Lung (tissue), 4 donors: Measurements from ENCODE around the genes LRRD1 and ERVW-1.

GRCh38 chr7:90178651-90179150 is 24.4 kb downstream of the STEAP1 start:
- PRO-cap = no peak
- RAMPAGE, long total RNA = no peak
- RRBS = no CpG with 5 or more reads among the region's 5 CpGs

DNA sequence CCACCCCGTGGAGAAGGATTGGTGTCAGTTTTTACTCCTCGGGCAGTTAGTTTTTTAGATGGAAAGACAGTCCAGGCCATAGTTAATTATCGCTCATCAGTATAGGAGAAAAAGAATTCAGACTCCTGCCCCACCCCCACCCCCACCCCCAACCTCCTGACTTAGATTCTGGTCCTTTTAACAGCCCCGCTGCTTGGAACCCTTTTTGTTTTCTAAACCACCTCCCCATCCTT is 1.1 kb downstream of the STEAP2 start:
- PRO-cap = no peak
- RAMPAGE, long total RNA = no peak
- RRBS = no CpG with 5 or more reads among the region's 4 CpGs

GRCh38 chr7:90411111-90411671 is 7.9 kb downstream of the CLDN12 start:
- PRO-cap = no peak
- RAMPAGE, long total RNA = no peak
- RRBS = no CpG with 5 or more reads among the region's 3 CpGs

DNA sequence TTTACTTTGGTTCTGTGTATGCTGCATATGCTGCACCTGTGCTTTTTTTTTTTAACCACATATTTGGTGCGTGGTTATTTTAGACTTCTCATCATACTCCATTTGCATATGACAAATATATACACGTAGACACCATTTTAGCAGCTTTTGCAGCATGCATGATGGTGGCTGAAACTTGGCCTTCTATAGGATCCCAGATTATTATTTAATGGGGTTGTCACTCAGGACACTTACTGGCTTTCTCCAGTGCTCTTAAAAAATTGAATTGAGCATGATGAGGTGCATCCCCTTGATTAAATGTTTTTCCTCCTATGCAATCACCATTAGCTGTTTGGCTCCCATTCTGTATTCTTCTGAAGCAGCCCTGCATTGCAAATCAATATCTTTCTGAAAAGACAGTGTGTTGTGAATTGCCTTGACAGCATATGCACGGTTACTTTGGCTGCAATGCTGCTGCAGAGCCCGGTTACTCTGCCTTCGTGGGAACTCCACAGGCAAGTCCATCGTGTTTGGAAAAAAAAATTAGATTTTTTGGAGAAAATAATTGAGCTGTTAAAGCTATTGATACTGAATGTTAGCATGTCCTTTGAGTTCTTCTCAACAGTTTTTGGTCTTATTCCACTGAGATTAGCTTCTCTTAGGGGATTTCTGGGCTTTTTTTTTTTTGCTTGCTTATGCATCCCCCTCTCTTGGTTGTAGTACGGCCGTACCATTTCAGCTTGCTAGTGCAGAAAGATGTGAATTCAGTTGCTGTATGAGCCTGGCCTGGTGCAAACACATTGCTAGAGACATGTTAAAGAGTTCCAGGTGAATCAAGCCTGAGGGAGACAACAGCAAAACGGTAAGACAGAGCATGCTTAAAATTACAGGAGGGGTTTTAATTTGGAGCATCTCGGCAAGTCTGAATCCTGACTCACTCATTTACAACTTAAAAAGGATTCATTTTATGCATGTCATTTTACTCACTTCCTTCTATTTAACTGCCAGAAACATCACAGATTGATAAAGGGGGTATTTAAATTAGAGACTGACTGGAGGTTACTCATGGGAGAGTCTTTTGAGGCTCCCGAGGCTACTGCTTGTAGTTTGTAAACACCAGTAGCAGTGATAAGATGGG is 113.4 kb downstream of the CDK14 start:
- PRO-cap = no peak
- RAMPAGE, long total RNA = no peak
- RRBS = no CpG with 5 or more reads among the region's 11 CpGs

- PRO-cap = no peak
- RAMPAGE, long total RNA = no peak
- RRBS = no CpG with 5 or more reads among the region's 4 CpGs
Measured at GRCh38 chr7:90728403-90729149, 132.5 kb downstream of the CDK14 start.

DNA sequence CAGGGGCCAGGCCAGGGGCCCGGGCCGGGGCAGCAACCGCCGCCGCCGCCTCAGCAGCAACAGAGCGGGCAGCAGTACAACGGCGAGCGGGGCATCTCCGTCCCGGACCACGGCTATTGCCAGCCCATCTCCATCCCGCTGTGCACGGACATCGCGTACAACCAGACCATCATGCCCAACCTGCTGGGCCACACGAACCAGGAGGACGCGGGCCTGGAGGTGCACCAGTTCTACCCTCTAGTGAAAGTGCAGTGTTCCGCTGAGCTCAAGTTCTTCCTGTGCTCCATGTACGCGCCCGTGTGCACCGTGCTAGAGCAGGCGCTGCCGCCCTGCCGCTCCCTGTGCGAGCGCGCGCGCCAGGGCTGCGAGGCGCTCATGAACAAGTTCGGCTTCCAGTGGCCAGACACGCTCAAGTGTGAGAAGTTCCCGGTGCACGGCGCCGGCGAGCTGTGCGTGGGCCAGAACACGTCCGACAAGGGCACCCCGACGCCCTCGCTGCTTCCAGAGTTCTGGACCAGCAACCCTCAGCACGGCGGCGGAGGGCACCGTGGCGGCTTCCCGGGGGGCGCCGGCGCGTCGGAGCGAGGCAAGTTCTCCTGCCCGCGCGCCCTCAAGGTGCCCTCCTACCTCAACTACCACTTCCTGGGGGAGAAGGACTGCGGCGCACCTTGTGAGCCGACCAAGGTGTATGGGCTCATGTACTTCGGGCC is 1.0 kb downstream of the FZD1 start:
- PRO-cap = no peak
- RAMPAGE, long total RNA = no peak
- RRBS = 2% methylated on average over 22 of the region's 67 CpGs

DNA sequence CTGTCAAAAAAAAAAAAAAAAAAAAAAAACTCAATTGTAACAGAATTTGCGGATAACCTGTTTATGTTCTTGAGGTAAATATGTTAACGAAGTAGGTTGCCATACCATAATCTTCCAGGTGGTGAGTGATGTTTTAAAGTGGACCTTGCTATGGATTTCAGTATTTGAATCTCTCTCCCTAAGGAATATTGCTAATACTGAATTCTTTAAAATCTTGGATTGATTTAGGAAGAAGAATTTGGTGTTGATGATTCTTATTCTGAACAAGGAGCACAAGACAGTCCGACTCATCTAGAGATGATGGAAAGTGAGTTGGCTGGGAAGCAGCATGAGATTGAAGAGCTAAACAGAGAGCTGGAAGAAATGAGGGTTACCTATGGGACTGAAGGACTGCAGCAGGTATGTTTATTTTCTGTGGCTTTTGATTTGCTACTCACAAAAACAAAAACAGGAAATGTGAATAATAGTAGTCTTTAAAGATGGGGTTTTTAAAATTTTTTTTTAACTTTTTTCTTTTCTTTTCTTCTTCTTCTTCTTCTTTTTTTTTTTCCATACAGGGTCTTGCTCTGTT is 52.1 kb downstream of the AKAP9 start:
- PRO-cap = no peak
- RAMPAGE, long total RNA = no peak
- RRBS = no CpG with 5 or more reads among the region's 3 CpGs

DNA sequence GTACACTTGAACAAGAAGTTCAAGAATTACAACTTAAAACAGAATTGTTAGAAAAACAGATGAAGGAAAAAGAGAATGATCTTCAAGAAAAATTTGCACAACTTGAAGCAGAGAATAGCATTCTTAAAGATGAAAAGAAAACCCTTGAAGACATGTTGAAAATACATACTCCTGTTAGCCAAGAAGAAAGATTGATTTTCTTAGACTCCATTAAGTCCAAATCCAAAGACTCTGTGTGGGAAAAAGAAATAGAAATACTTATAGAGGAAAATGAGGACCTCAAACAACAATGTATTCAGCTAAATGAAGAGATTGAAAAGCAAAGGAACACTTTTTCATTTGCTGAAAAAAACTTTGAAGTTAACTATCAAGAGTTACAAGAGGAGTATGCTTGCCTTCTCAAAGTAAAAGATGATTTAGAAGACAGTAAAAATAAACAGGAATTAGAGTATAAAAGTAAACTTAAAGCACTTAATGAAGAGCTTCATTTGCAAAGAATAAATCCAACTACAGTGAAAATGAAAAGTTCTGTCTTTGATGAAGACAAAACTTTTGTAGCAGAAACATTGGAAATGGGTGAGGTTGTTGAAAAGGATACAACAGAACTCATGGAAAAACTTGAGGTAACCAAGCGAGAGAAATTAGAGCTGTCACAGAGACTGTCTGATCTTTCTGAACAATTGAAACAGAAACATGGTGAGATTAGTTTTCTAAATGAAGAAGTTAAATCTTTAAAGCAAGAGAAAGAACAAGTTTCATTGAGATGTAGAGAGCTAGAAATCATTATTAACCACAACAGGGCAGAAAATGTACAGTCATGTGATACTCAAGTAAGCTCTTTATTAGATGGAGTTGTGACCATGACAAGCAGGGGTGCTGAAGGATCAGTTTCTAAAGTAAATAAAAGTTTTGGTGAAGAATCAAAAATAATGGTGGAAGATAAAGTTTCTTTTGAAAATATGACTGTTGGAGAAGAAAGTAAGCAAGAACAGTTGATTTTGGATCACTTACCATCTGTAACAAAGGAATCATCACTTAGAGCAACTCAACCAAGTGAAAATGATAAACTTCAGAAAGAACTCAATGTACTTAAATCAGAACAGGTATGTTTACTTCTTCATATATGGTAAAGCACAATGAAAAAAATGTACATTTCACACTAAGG is 61.9 kb downstream of the AKAP9 start:
- PRO-cap = no peak
- RAMPAGE, long total RNA = no peak
- RRBS = no CpG with 5 or more reads among the region's 1 CpG

DNA sequence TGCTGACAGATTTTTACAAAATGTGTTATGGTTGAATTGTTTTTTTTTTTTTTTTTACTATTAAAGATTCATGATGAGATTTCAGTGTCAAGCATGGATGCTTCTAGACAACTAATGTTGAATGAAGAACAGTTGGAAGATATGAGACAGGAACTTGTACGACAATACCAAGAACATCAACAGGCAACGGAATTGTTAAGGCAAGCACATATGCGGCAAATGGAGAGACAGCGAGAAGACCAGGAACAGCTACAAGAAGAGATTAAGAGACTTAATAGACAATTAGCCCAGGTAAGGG is 93.7 kb downstream of the CYP51A1 start:
- PRO-cap = no peak
- RAMPAGE, long total RNA = no peak
- RRBS = no CpG with 5 or more reads among the region's 4 CpGs

DNA sequence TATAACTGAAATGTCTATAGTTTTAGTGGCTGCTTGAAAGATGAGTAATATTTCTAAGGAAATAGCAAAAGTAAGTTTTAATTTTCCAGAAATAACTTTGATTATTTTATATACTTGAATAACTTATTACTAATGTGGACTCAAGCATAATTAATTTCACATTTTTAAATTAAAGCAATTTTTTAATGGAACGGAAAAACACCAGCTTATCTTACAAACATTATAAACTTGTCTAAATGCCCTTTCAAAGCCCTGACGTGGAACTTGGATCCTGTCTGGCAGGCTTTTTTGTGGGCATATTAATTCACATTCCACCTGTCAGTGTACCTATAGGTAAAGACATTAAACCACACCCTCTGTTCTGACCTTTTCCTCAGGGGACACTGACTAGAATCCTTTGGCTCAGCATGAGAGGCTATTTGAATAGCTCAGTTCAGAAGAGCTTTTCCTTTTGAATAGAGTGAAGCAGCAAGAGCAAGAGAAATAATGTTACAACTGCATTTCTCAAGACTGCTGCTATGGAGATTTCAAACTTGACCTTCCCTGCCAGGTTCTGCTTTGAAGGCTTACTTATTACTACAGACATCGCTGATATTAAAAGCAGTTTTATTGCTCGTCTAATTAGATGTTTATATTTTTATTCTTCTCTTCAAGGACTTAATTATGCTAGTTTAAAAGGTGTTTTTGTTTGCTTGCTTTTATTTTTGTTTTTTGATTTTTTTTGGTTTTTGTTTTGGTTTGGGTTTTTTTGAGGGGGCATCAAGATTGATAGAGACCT is 76.9 kb downstream of the CYP51A1 start:
- PRO-cap = no peak
- RAMPAGE, long total RNA = no peak
- RRBS = no CpG with 5 or more reads among the region's 4 CpGs

GRCh38 chr7:92096654-92097365 is 37.5 kb downstream of the CYP51A1 start:
- PRO-cap = no peak
- RAMPAGE, long total RNA = no peak
- RRBS = no CpG with 5 or more reads among the region's 14 CpGs

- PRO-cap = unidirectional peak, plus-strand start at chr7:92179076
- RAMPAGE, long total RNA = no peak
- RRBS = 2% methylated on average over 14 of the region's 46 CpGs
Measured at GRCh38 chr7:92178877-92179447, at the start of gene LRRD1. TSS of gene LRRD1 (minus strand) at chr7:92179142.

GRCh38 chr7:92370612-92371104 is 76.6 kb upstream of the GATAD1 start:
- PRO-cap = no peak
- RAMPAGE, long total RNA = no peak

DNA sequence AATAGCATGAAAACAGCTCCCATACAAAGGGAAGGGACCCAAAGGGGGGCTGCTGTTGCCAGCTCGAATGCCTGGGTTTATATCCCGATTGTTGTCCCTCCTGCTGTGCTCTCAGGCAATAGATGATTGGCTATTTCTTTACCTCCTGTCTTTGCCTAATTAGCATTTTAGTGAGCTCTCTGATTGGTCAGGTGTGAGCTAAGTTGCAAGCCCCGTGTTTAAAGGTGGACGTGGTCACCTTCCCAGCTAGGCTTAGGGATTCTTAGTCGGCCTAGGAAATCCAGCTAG is at the start of gene ERVW-1:
Gene ERVW-1, minus strand, starts transcription at position 54 of the 288 bp plus-strand sequence.
- PRO-cap = no peak
- RAMPAGE, long total RNA = no peak
- RRBS = no CpG with 5 or more reads among the region's 5 CpGs

- PRO-cap = no peak
- RAMPAGE, long total RNA = no peak
- RRBS = no CpG with 5 or more reads among the region's 9 CpGs
Measured at GRCh38 chr7:92481166-92481892, 3.6 kb upstream of the ERVW-1 start.

GRCh38 chr7:92537861-92538371 is 9.3 kb downstream of the RBM48 start:
- PRO-cap = no peak
- RAMPAGE, long total RNA = no peak
- RRBS = no CpG with 5 or more reads among the region's 11 CpGs

DNA sequence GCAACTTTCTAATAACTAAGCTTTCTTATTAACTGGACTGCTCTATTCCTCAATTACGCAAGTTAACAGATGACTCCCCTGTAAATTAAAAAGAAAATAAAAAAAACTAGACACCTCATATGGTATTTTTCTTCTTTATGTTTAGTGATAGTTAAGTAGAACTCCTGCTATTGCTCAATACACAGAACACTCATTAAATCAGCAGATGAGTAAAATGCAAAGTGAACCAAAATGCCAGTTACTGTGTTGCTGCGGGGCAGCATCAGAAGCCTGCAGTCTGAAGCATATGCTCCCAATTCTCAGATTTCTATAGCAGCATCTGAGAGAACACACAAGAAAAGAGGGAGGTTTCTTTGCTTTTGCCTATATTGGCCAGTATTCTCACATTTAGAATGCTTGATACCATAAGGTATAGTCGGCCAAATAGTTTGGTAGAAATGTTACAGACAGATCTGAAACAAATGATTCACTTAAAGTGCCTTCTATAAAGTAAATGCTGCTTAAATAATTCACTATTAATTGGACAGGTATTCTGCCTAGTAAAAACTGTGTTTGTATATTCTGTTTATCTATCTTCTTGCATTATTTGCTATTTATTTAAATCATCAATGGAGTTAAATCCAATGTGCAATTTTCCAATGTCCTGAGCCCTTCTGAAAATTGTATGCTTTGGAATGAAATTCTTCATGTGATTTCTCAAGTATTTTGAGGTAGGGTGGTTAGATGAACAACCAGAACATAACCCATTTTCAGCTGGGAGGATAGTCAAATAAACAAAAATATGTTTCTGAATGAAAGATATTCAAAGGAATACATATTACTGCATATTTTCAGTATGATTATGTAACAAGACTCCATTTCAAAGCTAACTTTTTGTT is 28.1 kb downstream of the CDK6 start:
- PRO-cap = no peak
- RAMPAGE, long total RNA = no peak
- RRBS = no CpG with 5 or more reads among the region's 3 CpGs

DNA sequence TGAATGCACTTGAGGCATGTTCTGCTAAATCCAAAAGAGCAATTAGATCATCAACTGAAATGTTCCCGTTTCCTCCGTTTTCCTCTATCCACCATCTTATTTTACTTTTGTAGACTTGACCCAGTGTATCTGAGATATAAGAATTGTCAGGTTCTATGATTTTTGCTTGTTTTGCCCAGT is 15.3 kb downstream of the SAMD9 start:
- PRO-cap = no peak
- RAMPAGE, long total RNA = no peak
- RRBS = no CpG with 5 or more reads among the region's 2 CpGs

GRCh38 chr7:93793431-93793854 is 97.1 kb downstream of the TFPI2 start:
- PRO-cap = no peak
- RAMPAGE, long total RNA = no peak
- RRBS = no CpG with 5 or more reads among the region's 15 CpGs

DNA sequence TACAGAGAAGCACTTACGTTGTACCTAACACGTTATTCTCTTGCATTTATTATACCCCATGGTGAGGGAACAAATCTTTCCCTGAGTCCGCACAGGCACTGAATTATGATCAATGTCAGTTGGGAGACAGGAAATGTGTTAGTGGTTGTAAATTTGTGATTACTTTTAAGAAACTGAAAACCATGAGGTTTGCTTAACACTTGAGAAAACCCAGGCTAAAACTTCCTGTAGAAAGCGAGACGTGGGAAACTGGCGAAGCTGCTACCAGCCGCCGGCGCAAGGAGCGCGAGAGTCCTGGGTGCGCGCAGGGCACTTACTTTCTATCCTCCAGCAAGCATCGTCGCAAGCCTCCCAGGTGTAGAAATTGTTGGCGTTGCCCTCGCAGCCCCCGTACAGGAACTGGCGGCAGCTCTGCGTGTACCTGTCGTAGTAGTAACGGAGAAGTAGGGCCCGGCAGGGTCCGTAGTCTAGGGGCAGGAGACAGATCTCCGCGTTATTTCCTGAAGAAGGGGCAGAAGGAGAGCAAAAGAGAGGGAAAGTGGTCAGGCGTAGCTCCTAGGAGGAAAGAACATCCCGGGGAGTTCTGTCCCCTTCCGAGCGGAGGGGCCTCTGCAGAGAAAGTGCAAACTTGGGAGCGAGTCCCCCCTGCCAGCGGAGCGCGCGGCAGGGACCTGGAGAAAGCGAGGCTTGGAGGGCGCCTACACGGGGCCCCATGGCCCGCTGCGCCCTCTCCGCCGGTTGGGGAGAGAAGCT is 557 bp downstream of the TFPI2 start:
- PRO-cap = no peak
- RAMPAGE, long total RNA = no peak
- RRBS = 3% methylated on average over 4 of the region's 42 CpGs